OCI-LY7 (cell line): ENCODE measurements around a stretch of chr10.

GRCh38 chr10:125105789-125106440 lies 78.0 kb upstream of the CTBP2 start:
- PRO-cap = no peak
- RAMPAGE, long total RNA = no peak

DNA sequence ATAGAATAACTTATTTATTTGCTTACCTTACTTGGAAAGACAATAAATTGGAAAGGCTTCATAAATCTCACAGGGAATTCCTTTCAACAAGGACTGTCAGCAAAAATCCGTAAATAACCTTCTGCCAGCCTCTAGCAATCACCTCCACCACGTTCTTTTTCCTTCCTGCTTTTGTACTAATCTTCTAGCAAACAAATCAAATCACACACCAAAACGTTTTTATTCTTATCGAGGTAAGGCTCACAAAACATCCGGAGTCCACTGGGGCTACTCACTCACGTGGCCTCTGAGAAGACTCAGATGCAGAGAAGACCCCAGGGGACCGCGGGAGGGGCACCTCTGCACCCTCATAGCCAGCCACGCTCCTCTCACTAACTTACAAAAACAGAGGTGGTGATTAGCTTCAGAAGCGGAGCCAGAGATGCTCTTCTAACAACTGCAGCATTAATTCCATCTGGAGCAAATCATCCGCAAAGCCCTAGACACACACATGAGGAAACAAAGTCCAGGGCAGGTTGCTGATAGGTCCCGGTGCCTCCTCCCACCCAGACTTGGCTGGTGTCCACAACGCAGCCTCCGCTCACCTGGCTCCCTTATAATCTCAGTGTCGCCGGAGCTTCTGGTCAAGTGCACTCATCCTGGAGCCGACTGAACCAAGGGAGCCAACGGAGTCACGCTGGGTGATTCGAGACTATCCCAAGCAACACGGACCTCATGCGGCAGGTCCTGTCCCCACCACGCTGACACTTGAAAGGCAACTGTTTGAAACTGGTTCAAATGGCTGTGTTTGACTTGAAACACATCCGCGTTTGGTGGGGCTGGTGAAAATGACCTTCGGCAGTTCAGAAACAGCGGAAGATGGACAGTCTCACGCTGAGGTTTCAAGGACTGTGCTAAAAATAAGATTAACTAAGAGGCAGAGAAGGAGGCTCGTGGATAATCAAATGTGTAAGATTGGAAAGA lies 110.0 kb upstream of the CTBP2 start:
- PRO-cap = no peak
- RAMPAGE, long total RNA = no peak

GRCh38 chr10:125138650-125139483 lies 111.0 kb upstream of the CTBP2 start:
- PRO-cap = no peak
- RAMPAGE, long total RNA = no peak

GRCh38 chr10:125154202-125154376 lies 126.2 kb upstream of the CTBP2 start:
- PRO-cap = no peak
- RAMPAGE, long total RNA = no peak

GRCh38 chr10:125442816-125443257 lies 240.1 kb downstream of the TEX36 start:
- PRO-cap = no peak
- RAMPAGE, long total RNA = no peak

DNA sequence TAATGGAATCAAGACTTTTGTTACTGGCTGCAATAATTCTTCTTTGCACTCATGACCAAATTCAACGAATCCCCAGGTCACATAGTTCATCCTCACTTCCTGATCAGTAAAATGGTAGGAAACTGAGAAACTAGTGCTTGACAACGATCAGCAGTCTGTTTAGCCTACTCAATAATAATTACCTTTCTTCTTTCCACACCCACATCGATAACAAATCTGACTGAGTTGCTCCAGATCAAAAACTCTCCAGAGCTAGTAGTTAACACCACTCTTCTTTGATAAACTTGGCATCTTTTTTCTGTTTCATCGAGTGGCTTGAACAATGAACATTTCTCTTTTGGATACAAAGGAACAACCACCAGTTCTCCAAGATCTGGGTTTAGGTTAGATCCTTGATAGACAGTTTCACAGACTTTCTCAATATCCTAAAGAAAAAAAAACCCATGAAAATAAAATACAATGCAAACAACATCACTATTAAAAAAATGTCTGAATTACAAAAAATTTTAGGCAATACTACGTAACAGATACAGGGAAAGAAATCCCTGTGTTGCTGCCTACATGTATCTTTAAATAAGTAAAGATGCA lies 27.2 kb downstream of the DHX32 start:
- PRO-cap = no peak
- RAMPAGE, long total RNA = no peak

GRCh38 chr10:126041689-126042894 lies 145.7 kb downstream of the FANK1 start:
- PRO-cap = no peak
- RAMPAGE, long total RNA = no peak

DNA sequence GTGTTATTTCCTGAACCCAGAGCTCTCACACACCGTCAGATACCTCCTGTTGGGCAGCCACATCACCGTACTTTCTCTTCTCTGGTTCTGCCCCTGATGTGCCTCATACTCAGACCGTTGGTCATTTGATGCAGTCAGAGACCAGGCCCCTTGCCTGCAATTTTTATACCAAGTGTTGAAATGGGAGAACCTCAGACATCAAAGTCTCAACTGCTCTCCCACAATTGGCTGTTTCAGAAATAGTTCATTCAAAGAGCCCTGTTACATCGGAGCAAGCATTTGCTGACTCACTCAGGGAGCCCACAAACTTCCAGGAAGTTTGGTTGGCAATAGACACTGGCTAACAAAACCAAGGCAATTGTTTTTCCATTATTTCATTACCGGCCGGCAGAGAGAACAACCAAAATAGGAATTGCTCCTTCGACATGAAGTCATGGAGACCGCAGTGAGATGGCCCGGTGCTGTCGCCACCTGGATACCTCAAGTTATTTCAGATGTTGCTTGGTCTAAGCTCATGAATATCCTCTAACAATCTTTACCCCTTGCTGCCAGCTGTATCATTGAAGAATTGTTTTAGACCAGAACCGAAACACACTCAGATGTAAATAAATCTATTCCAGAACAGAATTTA lies 33.6 kb upstream of the ADAM12 start:
- PRO-cap = no peak
- RAMPAGE, long total RNA = no peak

- PRO-cap = no peak
- RAMPAGE, long total RNA = no peak
Observed at GRCh38 chr10:126951935-126953012, 47.0 kb downstream of the DOCK1 start.

- PRO-cap = no peak
- RAMPAGE, long total RNA = no peak
Observed at GRCh38 chr10:127163448-127163929, 32.9 kb downstream of the INSYN2A start.

DNA sequence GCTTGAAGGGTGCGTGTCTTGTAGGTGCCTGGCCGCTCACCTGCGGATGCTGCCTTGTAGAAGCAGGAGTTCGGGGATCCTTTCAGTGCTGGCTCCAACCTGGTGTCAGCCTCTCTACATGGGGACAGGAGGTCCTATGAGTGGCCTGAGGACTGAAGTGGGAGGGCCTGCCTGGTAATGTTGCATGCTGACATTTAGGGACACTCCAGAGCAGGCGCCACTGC lies 520 bp upstream of the INSYN2A start:
- PRO-cap = no peak
- RAMPAGE, long total RNA = no peak

GRCh38 chr10:127296880-127297568 lies 100.6 kb upstream of the INSYN2A start:
- PRO-cap = no peak
- RAMPAGE, long total RNA = no peak

DNA sequence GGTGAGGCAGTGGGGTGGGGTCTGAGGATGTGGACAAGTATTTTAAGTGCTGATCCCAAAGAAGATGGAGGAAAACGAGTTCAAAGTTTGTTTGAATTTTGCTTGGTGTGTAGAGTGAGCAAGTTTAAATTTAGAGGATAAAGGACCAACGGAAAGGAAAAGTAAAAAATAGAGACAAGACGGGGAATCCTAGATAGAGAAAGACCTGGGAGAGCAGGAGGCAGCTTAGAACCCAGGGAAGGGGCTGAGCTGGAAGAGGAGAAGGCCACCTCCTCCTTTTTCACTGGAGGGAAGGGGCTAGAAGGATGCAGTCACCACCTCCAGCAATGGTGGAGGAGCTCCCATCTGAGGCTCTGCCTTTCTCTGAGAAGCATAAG lies 16.3 kb downstream of the FOXI2 start:
- PRO-cap = no peak
- RAMPAGE, long total RNA = no peak

GRCh38 chr10:127942292-127943239 lies 35.7 kb downstream of the PTPRE start:
- PRO-cap = no peak
- RAMPAGE, long total RNA = no peak

GRCh38 chr10:127999281-127999613 lies 92.3 kb downstream of the PTPRE start:
- PRO-cap = no peak
- RAMPAGE, long total RNA = no peak

GRCh38 chr10:128019353-128020098 lies 106.7 kb downstream of the MKI67 start:
- PRO-cap = no peak
- RAMPAGE, long total RNA = no peak

GRCh38 chr10:128059201-128060376 lies 66.6 kb downstream of the MKI67 start:
- PRO-cap = no peak
- RAMPAGE, long total RNA = no peak

GRCh38 chr10:128062802-128063551 lies 63.2 kb downstream of the MKI67 start:
- PRO-cap = no peak
- RAMPAGE, long total RNA = no peak

DNA sequence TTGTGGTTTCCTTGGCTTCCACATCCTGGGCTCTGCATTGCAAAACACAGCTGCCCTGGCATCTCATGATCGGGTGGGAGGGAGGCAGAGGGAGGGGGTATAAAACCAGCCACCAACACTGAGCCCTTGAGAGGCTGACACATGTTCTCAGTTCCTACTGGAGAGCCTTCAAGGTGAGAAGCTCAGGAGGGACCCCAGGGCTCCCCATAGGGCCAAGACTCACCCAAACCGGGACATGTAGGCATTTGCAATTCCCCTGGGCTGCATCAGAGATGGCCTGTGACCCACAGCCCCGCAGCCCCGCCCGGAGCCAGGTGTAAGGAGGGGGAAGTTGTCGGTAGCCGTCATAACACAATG lies 61.4 kb downstream of the MKI67 start:
- PRO-cap = unidirectional peak, plus-strand start at position 150 of the sequence
- RAMPAGE, long total RNA = no peak

DNA sequence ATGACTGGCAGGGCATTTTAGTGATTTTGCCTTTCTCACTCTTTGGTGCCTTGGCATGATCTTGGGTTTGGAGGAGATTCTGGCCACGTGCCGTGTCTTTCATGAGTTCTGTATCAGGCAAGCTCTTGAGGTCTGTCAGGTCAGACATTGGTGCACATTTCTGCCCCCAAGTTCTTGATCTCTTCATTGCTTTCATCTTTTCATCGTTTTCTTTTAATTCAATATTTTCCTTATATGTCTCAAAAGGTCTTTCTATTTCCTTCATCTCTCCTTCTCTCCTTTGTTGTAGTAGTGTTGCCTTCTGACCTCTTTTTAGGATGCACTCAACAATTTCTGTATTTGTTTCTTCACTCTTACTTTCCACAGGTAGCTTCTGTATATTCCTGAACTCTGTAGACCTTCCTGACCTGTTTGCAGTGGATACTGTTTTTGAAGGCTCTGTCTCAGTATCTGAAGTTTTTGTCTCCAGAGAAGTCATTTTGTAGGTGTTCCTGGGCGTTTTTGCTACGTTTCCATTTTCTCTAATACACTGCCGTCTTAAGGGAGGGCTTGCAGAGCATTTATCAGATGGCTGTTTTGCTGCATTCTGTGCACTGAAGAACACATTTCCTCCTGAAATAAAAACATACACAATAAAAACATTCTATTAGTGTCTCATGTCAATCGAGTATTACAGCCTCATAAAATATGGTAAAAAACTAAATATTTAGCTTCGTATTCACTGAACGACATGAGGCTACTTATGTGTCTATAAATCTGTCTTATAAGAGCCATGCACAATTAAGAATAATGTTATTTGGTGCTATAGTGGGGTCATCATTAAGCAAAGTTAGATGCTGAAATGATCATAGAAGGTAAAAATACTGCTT lies 17.2 kb downstream of the MKI67 start:
- PRO-cap = no peak
- RAMPAGE, long total RNA = no peak